ENCODE results near the genes EI24, PATE1 and RPUSD4.

DNA sequence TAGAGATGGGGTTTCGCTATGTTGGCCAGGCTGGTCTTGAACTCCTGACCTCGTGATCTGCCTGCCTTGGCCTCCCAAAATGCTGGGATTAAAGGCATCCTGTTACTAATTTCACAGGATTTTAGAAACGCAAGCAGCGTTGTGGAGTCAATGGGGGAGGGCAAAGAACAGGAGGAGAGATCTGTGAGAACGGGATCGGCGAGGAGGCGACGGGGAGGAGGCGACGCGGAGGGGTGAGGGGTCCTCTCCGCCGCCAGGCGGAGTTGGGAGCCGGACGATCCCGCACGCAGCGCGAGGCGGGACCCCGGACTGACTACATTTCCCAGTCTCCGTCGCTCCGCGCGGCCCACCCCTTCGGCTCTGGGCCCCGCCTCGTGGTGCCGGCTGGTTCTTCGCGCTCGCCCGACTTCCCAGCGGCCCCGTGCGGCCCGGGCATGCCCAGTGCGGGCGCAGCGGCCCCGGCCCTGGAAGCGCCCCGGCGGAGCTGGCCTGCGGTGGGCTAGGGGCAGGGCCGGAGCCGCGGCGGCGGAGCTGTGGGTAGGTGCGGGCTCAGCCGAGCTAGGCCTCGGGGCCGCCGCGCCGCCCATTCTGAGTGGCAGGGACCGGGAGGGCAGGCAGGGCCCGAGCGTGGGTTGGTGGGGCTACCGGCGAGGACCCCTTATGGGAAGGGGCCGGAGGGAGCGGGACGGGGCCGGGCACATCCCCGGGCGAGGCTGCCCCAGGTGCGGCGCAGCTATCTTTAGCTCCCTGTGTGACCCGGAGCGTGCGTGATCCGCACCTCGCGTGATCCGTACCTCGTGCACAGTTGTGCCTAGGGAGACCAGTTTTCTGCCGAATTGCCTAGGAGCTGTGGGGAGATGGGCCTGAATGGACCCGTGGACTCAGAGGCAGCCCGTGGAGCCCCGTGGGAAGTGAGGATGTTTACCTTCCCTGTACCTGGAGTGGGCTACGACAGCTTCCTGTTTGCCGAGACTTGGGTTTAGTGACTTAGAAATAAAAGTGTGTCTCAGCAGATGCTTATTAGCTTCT lies at the start of gene EI24:
Gene EI24, plus strand, starts transcription at position 441 of the 1,029 bp plus-strand sequence.
- RAMPAGE, long total RNA = start-site peak on the plus strand centred at position 479 of the sequence, 49 bp wide, 417 and 222 reads in 2 replicates
- RRBS = 2% methylated on average over 33 of the region's 87 CpGs
PRO-cap:
- standard = bidirectional peak, plus-strand start at position 441 of the sequence, minus-strand start at position 235 of the sequence
- CoPRO, capped RNA only, 2 experiments = peak in 2 of 2 experiments; most common plus-strand start position 441 of the sequence (in 2); most common minus-strand start position 235 of the sequence (in 1)
- CoPRO, capped and uncapped RNA, 2 experiments = peak in 2 of 2 experiments; most common plus-strand start position 441 of the sequence (in 2); most common minus-strand start position 209 of the sequence (in 1)
- CoPRO, uncapped RNA only, 2 experiments = peak in 2 of 2 experiments; most common plus-strand start position 473 of the sequence (in 1); most common minus-strand start position 199 of the sequence (in 1)
CAGE:
- cytosol, long polyA plus RNA = no peak
- long polyA plus RNA = no peak
- nucleolus, long total RNA = no peak
- nucleus, long polyA plus RNA = start-site peak on the plus strand centred at position 416 of the sequence, 61 bp wide, 76 and 115 reads in 2 replicates

DNA sequence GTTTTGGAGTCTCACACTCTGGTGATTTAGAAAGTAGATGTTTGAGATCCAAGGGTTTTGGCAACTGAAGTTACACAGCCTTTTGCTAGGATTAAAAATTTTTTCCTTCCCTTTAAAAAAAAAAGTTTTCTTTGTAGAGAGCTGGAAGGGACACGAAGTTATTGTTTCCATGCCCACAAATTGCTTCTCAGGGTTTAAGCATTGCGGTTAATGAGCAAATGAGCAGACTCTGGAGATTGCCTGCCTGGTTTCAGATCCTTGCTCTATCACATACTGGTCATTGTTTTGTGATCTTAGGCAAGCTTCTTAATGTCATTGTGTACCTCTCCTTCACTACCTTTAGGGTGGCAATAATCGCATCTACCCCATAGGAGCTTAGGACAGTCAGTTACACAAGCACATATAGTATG lies 1.9 kb downstream of the CHEK1 start:
- RAMPAGE, long total RNA = no peak
- RRBS = no CpG with 5 or more reads among the region's 3 CpGs
PRO-cap:
- standard = no peak
- CoPRO, capped RNA only, 2 experiments = no peak in any of the 2 experiments
- CoPRO, capped and uncapped RNA, 2 experiments = no peak in any of the 2 experiments
- CoPRO, uncapped RNA only, 2 experiments = no peak in any of the 2 experiments
CAGE:
- cytosol, long polyA plus RNA = no peak
- long polyA plus RNA = no peak
- nucleolus, long total RNA = no peak
- nucleus, long polyA plus RNA = no peak

DNA sequence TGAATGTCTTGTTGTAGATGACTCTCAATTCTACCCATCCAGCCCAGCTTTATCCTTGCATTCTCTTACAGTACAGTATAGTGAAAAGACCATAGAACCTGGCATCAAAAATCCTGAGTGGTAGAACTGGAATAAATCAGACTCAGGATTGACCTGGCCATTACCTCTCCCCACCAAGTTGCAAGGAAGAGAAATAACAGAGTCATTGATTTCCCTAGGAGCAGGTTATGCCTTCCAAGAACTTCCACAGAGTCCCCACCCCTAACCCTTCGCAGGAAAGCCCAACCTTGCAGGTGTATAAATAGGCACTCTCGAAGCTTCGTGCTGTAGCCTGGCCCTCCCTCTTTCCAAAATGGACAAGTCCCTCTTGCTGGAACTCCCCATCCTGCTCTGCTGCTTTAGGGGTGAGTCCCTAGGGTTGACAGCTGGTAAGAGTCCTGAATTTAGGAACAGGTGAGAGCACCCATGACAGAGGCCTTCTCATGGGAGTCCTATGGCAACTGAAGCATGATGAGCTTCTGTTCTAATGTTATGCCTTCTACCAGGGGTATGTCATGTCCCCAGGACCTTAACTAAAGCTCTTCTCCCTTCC lies at the start of gene PATE1:
Gene PATE1, plus strand, starts transcription at position 327 of the 592 bp plus-strand sequence.
- RAMPAGE, long total RNA = no peak
- RRBS = no CpG with 5 or more reads among the region's 3 CpGs
PRO-cap:
- standard = no peak
- CoPRO, capped RNA only, 2 experiments = no peak in any of the 2 experiments
- CoPRO, capped and uncapped RNA, 2 experiments = no peak in any of the 2 experiments
- CoPRO, uncapped RNA only, 2 experiments = no peak in any of the 2 experiments
CAGE:
- cytosol, long polyA plus RNA = no peak
- long polyA plus RNA = no peak
- nucleolus, long total RNA = no peak
- nucleus, long polyA plus RNA = no peak

- RAMPAGE, long total RNA = no peak
- RRBS = no CpG with 5 or more reads among the region's 13 CpGs
PRO-cap:
- standard = no peak
- CoPRO, capped RNA only, 2 experiments = no peak in any of the 2 experiments
- CoPRO, capped and uncapped RNA, 2 experiments = no peak in any of the 2 experiments
- CoPRO, uncapped RNA only, 2 experiments = no peak in any of the 2 experiments
CAGE:
- cytosol, long polyA plus RNA = no peak
- long polyA plus RNA = no peak
- nucleolus, long total RNA = no peak
- nucleus, long polyA plus RNA = no peak
Observed at GRCh38 chr11:125951018-125951640, 5.3 kb downstream of the VSIG10L2 start.

DNA sequence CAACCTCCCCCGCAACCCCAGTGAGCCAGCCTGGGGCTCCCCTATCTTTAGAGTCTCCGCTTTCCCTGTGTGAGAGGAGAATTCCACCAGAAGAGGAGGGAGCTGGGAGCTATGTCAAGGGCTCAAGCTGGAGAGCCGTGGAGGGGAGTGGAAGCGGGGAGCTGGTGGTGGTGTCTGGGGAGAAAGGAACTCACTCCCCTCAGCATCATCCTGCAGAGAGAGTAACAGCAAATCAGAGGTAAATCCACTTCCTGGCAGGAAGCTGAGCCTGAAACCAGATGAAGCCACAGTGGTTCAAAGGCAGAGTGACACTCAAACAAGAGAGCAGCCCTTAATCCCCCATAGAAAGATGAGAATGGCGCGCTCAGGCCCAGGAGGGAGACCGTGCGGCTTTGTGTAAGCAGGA lies 21.3 kb upstream of the CDON start:
- RAMPAGE, long total RNA = no peak
- RRBS = no CpG with 5 or more reads among the region's 8 CpGs
PRO-cap:
- standard = no peak
- CoPRO, capped RNA only, 2 experiments = no peak in any of the 2 experiments
- CoPRO, capped and uncapped RNA, 2 experiments = no peak in any of the 2 experiments
- CoPRO, uncapped RNA only, 2 experiments = no peak in any of the 2 experiments
CAGE:
- cytosol, long polyA plus RNA = no peak
- long polyA plus RNA = no peak
- nucleolus, long total RNA = no peak
- nucleus, long polyA plus RNA = no peak

- RAMPAGE, long total RNA = no peak
- RRBS = no CpG with 5 or more reads among the region's 2 CpGs
PRO-cap:
- standard = no peak
- CoPRO, capped RNA only, 2 experiments = no peak in any of the 2 experiments
- CoPRO, capped and uncapped RNA, 2 experiments = no peak in any of the 2 experiments
- CoPRO, uncapped RNA only, 2 experiments = no peak in any of the 2 experiments
CAGE:
- cytosol, long polyA plus RNA = no peak
- long polyA plus RNA = no peak
- nucleolus, long total RNA = no peak
- nucleus, long polyA plus RNA = no peak
Observed at GRCh38 chr11:126089016-126089491, 26.4 kb upstream of the CDON start.

DNA sequence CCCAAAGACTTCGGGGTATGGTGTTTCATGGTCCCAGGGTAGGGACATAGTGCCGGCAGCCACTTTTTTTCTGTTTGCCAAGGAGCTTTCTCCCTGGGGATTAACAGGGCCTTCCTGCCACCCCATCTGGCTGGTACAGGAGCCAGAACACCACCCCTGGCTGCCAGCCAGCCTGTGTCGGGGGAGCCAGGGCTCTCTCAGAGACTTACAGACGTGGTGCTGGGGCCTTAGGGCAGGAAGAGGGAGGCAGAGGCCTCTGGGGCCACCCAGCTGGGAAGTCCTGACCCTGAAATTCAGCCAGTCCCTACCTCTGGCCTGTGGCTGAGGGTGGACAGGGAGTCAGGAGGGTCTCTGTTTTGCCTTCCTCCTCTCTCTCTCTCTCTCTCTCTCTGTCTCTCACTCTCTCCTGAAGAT lies 52.5 kb upstream of the CDON start:
- RAMPAGE, long total RNA = no peak
- RRBS = no CpG with 5 or more reads among the region's 4 CpGs
PRO-cap:
- standard = no peak
- CoPRO, capped RNA only, 2 experiments = no peak in any of the 2 experiments
- CoPRO, capped and uncapped RNA, 2 experiments = no peak in any of the 2 experiments
- CoPRO, uncapped RNA only, 2 experiments = no peak in any of the 2 experiments
CAGE:
- cytosol, long polyA plus RNA = no peak
- long polyA plus RNA = no peak
- nucleolus, long total RNA = no peak
- nucleus, long polyA plus RNA = no peak

DNA sequence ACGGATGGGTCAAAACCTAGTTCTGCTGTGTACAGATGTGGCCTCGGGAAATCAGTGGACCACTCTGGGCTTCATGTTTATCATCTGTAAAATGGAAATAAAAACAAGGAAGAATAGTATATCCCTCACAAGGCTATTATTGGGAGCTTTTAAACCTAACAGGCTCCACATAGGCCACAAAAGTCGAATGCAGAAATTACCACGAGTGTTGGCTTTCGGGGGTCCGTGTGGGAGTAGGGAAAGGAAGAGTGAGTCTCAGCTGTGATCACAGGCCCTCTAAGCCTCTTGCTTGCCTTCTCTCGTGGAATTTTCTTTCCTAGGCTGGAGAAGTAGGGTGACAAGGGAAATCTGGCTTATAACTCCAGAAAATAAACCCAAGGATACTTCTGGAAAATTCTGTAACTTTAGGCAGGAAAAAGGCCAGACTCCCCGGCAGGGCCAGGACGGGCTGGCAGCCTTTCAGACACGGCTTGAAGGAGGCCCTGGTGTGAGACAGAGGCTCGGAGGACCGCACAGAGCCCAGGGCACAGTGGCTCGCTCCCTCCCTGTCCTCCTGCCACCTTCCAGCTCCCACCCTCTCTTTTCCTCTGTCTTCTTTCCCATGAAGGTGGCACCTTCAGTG lies 19.2 kb downstream of the RPUSD4 start:
- RAMPAGE, long total RNA = no peak
- RRBS = no CpG with 5 or more reads among the region's 13 CpGs
PRO-cap:
- standard = no peak
- CoPRO, capped RNA only, 2 experiments = no peak in any of the 2 experiments
- CoPRO, capped and uncapped RNA, 2 experiments = no peak in any of the 2 experiments
- CoPRO, uncapped RNA only, 2 experiments = no peak in any of the 2 experiments
CAGE:
- cytosol, long polyA plus RNA = no peak
- long polyA plus RNA = no peak
- nucleolus, long total RNA = no peak
- nucleus, long polyA plus RNA = no peak

DNA sequence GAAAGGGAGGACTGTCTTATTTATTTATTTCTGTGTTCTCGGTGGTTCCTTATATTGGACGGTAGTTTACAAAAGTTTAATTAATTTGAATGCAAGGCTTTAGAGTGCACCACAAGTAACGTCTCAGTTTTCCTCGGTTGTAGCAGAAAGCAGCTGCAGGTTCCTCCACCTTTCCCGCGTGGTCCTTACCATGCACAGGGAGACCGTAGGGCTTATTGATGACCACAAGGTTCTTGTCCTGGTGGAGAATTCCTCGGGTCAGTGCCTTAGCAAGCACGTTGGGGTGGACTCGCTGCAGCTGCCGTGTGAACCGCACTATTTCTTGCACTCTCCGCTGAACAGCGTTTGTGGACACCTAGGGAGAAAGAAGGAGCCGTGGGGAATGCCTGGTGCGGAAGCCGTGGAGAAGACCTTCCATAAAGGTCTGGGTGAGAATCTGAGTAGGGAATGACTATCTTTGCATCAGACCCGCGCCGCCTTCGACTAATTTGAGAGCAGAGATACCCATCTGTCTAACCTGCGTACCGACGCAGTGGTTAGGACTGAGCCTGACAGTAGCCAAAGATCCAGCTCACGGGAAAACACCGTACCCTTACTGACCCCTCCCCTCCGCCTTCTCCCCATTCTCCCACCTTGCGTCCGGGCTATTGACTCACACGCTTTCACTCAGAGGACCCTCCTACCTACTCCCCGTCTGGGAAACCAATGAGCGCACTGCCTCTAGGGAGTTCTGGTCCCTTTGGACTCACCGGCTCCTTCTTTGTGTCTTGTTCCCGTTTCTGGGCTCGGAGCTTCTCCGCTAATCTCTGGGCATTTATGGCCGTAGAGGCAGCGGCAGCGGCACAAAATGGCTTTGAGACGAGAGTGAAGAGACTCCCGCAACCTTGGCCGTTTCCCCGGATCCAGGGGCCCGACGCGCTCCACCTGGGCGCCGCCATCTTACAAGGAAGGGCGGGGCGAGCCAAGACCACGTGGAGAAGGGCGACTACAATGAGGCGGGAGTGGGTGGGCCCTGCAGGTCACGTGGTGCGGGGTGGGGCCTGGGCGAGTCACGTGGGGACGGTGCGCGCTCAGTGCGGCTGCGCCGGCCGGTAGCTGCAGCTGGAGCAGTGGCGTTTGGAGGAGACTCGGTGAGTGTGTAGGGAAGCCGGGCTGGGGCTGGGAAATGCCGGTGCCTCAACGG lies at the start of gene RPUSD4:
Gene RPUSD4, minus strand, starts transcription at position 950 of the 1,183 bp plus-strand sequence.
- RAMPAGE, long total RNA = start-site peak on the minus strand centred at position 956 of the sequence, 27 bp wide, 245 and 45 reads in 2 replicates; start-site peak on the plus strand centred at position 1,090 of the sequence, 29 bp wide, 325 and 113 reads in 2 replicates
- RRBS = 1% methylated on average over 9 of the region's 69 CpGs
PRO-cap:
- standard = unidirectional peak, plus-strand start at position 527 of the sequence; bidirectional peak, plus-strand start at position 1,098 of the sequence, minus-strand start at position 943 of the sequence
- CoPRO, capped RNA only, 2 experiments = peak in 2 of 2 experiments; most common plus-strand start position 1,073 of the sequence (in 2); most common minus-strand start position 943 of the sequence (in 2)
- CoPRO, capped and uncapped RNA, 2 experiments = peak in 2 of 2 experiments; most common plus-strand start position 1,073 of the sequence (in 2); most common minus-strand start position 943 of the sequence (in 2)
- CoPRO, uncapped RNA only, 2 experiments = no peak in any of the 2 experiments
CAGE:
- cytosol, long polyA plus RNA = start-site peak on the minus strand centred at position 927 of the sequence, 74 bp wide, 85 and 70 reads in 2 replicates
- long polyA plus RNA = start-site peak on the minus strand centred at position 946 of the sequence, 69 bp wide, 69 and 137 reads in 2 replicates
- nucleolus, long total RNA = no peak
- nucleus, long polyA plus RNA = start-site peak on the minus strand centred at position 930 of the sequence, 80 bp wide, 106 and 174 reads in 2 replicates; start-site peak on the plus strand centred at position 1,086 of the sequence, 42 bp wide, 98 and 68 reads in 2 replicates

DNA sequence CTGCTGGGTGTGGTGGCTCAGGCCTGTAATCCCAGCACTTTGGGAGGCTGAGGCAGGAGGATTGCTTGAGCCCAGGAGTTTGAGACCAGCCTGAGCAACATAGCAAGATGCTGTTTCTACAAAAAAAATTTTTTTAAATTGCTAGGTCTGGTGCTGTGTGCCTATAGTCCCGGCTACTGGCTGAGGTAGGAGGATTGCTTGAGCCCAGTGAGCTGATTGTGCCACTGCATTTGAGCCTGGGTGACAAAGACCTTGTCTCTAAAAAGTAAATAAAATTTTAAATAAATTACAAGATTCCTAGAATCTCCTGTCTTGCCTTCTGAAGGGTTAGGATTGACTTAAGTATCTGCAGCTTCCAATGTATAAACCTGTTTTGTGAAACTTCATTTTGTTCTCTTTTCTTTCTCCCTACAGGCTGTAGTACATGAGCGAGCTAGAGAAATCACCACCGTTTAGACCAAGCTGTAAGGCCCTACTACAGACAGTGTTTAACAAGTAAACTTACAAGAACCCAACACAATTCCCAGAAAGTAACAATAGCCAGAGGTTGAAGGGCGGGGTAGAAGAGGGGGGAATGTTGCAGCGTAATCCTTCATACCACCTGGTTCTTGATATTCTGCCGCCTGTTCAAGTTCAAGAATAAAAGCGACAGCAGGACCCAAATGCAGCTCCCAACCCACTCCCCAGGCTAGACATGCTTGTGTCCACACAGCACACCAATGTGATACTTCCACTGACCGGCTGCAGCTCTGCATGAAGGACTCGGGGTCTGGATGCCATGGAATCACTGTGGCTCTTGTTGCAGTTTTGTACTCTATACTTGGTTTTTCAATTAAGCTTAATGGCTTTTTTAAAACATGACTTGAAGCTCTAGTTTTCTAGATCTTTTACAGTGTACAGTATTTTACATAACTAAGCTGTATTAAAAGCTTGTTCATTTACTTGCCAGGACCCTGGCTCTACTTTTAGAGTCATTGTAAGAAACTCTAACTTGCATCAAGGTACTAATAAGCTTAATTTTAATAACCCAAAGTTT lies 6.7 kb downstream of the SRPRA start:
- RAMPAGE, long total RNA = no peak
- RRBS = no CpG with 5 or more reads among the region's 9 CpGs
PRO-cap:
- standard = no peak
- CoPRO, capped RNA only, 2 experiments = no peak in any of the 2 experiments
- CoPRO, capped and uncapped RNA, 2 experiments = no peak in any of the 2 experiments
- CoPRO, uncapped RNA only, 2 experiments = peak in 2 of 2 experiments; most common plus-strand start position 289 of the sequence (in 1); most common minus-strand start position 271 of the sequence (in 1)
CAGE:
- cytosol, long polyA plus RNA = no peak
- long polyA plus RNA = no peak
- nucleolus, long total RNA = no peak
- nucleus, long polyA plus RNA = no peak

- RAMPAGE, long total RNA = no peak
- RRBS = 94% methylated on average over 2 of the region's 17 CpGs
PRO-cap:
- standard = no peak
- CoPRO, capped RNA only, 2 experiments = no peak in any of the 2 experiments
- CoPRO, capped and uncapped RNA, 2 experiments = no peak in any of the 2 experiments
- CoPRO, uncapped RNA only, 2 experiments = no peak in any of the 2 experiments
CAGE:
- cytosol, long polyA plus RNA = no peak
- long polyA plus RNA = no peak
- nucleolus, long total RNA = no peak
- nucleus, long polyA plus RNA = no peak
Observed at GRCh38 chr11:126328321-126329109, 24.7 kb downstream of the DCPS start.

- RAMPAGE, long total RNA = no peak
- RRBS = 74% methylated on average over 3 of the region's 12 CpGs
PRO-cap:
- standard = no peak
- CoPRO, capped RNA only, 2 experiments = no peak in any of the 2 experiments
- CoPRO, capped and uncapped RNA, 2 experiments = no peak in any of the 2 experiments
- CoPRO, uncapped RNA only, 2 experiments = no peak in any of the 2 experiments
CAGE:
- cytosol, long polyA plus RNA = no peak
- long polyA plus RNA = no peak
- nucleolus, long total RNA = no peak
- nucleus, long polyA plus RNA = no peak
Observed at GRCh38 chr11:126331959-126332903, 23.3 kb upstream of the ST3GAL4 start.

DNA sequence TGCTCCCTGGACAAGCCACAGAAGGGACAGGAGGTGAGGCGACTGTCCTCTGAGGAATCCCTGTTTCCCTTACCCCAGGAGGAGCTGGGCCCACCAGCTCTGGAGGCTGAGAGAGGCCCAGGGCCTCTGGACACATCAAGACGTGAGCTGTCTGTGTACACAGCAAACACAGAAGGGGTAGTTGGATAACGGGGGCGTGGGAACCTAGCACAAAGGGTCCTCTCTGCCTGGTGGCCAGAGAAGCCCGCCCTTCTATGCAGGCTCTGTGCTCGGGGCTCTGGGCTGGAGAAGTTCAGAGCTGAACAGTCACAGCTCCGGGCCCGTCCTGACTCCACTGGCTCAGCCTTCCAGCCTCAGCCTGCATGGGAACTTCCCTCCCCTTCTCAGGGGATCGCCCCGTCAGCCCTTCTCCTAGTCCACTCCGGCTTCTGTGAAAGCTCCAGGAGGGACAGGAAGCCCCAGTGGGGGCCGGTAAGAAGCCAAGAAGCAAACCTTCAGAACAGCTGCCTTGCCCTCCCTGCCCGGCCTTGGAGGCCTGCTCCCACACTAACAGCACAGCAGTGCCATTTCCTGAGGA lies 119.5 kb downstream of the ST3GAL4 start:
- RAMPAGE, long total RNA = no peak
- RRBS = no CpG with 5 or more reads among the region's 13 CpGs
PRO-cap:
- standard = no peak
- CoPRO, capped RNA only, 2 experiments = no peak in any of the 2 experiments
- CoPRO, capped and uncapped RNA, 2 experiments = no peak in any of the 2 experiments
- CoPRO, uncapped RNA only, 2 experiments = no peak in any of the 2 experiments
CAGE:
- cytosol, long polyA plus RNA = no peak
- long polyA plus RNA = no peak
- nucleolus, long total RNA = no peak
- nucleus, long polyA plus RNA = no peak

DNA sequence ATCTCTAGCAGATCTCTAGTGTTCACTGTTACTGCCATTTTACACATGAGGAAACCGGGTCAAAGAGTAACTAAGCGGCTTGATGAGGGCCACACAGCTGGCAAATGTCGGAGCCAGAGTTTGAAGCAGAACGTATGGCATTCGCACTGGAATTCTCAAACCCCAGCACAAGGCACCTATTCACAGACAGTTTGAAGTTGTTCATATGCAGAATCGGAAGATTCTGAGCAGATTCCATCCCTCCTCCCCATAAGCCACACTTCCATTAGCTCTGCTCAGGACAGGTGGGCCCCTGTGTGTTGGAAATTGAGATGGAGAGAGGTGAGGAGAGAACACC lies 275.7 kb downstream of the ST3GAL4 start:
- RAMPAGE, long total RNA = no peak
- RRBS = no CpG with 5 or more reads among the region's 6 CpGs
PRO-cap:
- standard = no peak
- CoPRO, capped RNA only, 2 experiments = no peak in any of the 2 experiments
- CoPRO, capped and uncapped RNA, 2 experiments = no peak in any of the 2 experiments
- CoPRO, uncapped RNA only, 2 experiments = no peak in any of the 2 experiments
CAGE:
- cytosol, long polyA plus RNA = no peak
- long polyA plus RNA = no peak
- nucleolus, long total RNA = no peak
- nucleus, long polyA plus RNA = no peak

DNA sequence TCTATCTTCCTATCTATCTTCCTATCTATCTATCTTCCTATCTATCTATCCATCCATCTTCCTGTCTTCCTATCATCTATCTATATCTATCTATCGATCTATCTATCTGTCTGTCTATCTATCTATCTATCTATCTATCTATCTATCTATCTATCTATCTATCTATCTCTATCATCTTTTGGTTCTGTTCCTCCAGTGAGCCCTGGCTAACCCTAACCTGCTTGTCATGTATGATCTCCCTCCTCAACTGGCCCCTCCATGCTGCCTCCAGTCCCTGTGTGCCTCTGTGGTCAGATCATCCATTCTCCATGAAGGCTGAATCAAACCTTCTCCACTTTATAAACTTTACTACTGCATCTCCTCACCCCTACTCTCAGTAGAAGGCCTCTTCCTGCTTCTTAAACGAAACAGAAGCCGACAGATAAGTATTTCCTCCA lies 78.5 kb downstream of the KIRREL3 start:
- RAMPAGE, long total RNA = no peak
- RRBS = no CpG with 5 or more reads among the region's 3 CpGs
PRO-cap:
- standard = no peak
- CoPRO, capped RNA only, 2 experiments = no peak in any of the 2 experiments
- CoPRO, capped and uncapped RNA, 2 experiments = no peak in any of the 2 experiments
- CoPRO, uncapped RNA only, 2 experiments = no peak in any of the 2 experiments
CAGE:
- cytosol, long polyA plus RNA = no peak
- long polyA plus RNA = no peak
- nucleolus, long total RNA = no peak
- nucleus, long polyA plus RNA = no peak

GRCh38 chr11:128328740-128329721 lies 258.3 kb downstream of the ETS1 start:
- RAMPAGE, long total RNA = no peak
- RRBS = no CpG with 5 or more reads among the region's 13 CpGs
PRO-cap:
- standard = no peak
- CoPRO, capped RNA only, 2 experiments = no peak in any of the 2 experiments
- CoPRO, capped and uncapped RNA, 2 experiments = no peak in any of the 2 experiments
- CoPRO, uncapped RNA only, 2 experiments = no peak in any of the 2 experiments
CAGE:
- cytosol, long polyA plus RNA = no peak
- long polyA plus RNA = no peak
- nucleolus, long total RNA = no peak
- nucleus, long polyA plus RNA = no peak

- RAMPAGE, long total RNA = no peak
- RRBS = no CpG with 5 or more reads among the region's 5 CpGs
PRO-cap:
- standard = no peak
- CoPRO, capped RNA only, 2 experiments = no peak in any of the 2 experiments
- CoPRO, capped and uncapped RNA, 2 experiments = no peak in any of the 2 experiments
- CoPRO, uncapped RNA only, 2 experiments = no peak in any of the 2 experiments
CAGE:
- cytosol, long polyA plus RNA = no peak
- long polyA plus RNA = no peak
- nucleolus, long total RNA = no peak
- nucleus, long polyA plus RNA = no peak
Observed at GRCh38 chr11:128456575-128456991, 130.8 kb downstream of the ETS1 start.

DNA sequence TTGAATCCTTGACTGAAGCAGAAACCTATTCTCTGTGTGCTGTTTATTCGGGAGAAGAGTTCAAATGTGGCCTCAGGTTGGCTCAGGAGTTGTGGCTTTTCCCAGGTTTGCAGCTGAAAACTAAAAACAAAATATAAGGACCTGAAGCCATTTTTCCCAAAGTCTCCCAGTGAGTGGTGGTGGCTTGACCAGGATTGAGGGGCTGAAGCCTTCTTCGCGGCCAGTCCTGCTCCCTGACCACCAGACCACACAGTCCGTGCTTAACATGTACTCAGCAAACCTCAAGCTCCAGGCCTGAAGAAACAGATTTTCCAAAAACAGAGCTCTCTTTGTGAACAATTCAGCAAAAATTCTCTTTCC lies 129.7 kb downstream of the ETS1 start:
- RAMPAGE, long total RNA = no peak
- RRBS = no CpG with 5 or more reads among the region's 4 CpGs
PRO-cap:
- standard = no peak
- CoPRO, capped RNA only, 2 experiments = no peak in any of the 2 experiments
- CoPRO, capped and uncapped RNA, 2 experiments = no peak in any of the 2 experiments
- CoPRO, uncapped RNA only, 2 experiments = no peak in any of the 2 experiments
CAGE:
- cytosol, long polyA plus RNA = no peak
- long polyA plus RNA = no peak
- nucleolus, long total RNA = no peak
- nucleus, long polyA plus RNA = no peak

All from K562 (cell line).